Vein endothelial cell (primary cell): ENCODE results near the genes BMS1 and HNRNPF.

DNA sequence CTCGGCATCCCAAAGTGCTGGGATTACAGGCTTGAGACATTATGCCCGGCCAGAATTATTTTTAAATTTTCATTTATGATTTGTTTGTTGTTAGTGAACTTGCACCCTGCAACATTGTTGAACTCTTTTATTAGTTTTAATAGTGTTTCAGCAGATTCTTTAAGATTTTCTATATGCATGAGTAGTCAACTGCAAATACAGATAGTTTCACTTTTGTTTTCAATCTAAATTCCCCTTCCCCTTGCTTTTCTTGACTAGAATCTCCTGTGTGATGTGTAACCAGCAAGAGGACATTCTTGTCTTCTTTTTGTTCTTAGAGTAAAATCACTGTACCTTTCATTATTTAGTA is 27.9 kb downstream of the ZNF33A start:
- CAGE, long polyA plus RNA = no peak

GRCh38 chr10:42781696-42782284 is 805 bp upstream of the BMS1 start:
- CAGE, long polyA plus RNA = no peak

DNA sequence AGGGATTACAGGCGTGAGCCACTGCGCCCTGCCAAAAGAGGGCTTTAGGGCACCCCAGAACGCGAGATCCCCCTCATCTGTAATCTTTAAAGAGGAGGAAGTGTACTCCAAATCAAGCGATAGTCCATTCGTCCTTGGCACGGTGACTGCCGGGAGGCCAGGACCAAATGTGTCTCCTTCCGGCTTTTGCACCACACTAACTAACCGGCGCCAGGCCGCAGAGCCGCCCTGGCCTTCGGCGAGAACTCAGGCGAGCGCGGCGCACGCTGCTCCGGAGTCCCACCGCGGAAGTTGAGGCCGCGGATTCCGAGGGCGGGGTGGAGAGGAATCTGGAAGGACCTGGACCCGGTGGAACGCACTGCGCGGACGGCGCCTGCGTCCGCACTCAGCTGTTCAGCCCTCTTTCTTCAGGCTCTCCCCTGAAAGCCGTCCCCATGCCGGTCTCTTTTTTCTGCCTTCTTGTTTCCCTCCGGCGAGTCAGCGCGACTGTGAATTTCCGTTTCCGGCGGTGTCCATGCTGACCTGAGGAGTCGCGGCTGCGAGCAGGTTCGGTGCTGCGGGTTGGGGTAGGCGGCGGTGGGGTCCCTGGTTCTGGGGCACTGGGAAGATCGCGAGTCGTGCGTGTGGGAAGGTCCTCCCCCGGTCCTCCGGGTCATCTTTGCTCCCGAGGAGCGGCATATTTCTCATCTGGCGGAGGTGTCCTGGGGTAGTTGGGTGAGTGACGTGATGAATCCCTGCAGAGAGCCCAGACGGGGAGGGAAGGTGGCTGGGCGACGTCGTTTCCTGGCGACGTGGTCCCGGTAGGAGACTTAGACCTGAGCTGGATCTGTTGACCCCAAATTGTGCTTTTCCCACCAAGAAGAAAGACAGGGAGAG is at the start of gene BMS1:
Gene BMS1 (plus strand): TSS at position 511 of the 876 bp plus-strand sequence.
- CAGE, long polyA plus RNA = no peak

DNA sequence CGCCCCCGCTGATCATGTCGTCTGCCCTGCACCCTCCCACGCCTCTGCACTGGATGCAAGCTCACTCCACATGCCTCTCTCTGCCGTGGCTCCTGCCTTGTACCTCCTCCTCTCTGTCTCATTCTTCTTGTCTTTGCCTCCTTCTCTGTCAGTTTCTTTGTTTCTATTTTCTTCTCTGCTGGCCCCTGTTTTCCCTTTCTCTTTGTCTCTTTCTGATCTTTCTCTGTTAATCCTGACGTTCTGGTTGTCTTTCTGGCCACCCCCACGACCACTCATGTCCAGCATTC is 87.7 kb upstream of the RET start:
- CAGE, long polyA plus RNA = no peak

GRCh38 chr10:43026205-43027314 is 50.3 kb upstream of the RET start:
- CAGE, long polyA plus RNA = no peak

GRCh38 chr10:43053837-43054154 is 23.1 kb upstream of the RET start:
- CAGE, long polyA plus RNA = no peak

DNA sequence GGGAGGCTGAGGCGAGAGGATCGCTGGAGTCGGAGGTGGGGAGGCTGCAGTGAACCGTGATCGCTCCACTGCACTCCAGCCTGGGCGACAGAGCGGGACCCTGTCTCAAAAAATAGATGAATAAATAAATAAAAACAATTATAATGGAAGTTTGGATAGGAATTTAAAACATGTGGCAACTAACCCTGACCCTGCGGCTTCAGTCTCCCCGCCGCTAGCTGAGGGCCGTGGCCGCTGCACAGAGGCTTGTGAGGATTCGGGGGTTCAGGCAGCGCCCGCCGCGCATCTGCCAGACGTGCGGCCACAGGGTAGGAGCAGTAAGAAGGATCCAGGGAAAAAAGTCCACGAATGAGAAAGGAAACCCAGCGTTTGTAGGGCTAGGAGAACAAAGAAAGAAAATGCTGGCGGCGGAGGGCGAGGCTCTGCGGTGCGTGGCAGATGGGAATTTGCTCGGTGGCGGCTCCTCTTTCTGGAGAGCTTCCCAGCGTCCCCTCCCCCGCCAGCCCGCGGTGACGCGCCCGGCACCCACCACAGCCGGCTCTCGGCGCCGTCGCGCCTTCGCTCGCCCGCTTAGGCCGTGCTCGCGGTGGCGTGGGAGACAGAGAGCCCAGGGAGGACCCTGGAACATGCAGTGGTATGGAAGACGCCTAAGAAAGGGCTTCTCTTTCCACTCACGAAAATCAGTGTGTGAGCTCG is 772 bp upstream of the CSGALNACT2 start:
- CAGE, long polyA plus RNA = no peak

DNA sequence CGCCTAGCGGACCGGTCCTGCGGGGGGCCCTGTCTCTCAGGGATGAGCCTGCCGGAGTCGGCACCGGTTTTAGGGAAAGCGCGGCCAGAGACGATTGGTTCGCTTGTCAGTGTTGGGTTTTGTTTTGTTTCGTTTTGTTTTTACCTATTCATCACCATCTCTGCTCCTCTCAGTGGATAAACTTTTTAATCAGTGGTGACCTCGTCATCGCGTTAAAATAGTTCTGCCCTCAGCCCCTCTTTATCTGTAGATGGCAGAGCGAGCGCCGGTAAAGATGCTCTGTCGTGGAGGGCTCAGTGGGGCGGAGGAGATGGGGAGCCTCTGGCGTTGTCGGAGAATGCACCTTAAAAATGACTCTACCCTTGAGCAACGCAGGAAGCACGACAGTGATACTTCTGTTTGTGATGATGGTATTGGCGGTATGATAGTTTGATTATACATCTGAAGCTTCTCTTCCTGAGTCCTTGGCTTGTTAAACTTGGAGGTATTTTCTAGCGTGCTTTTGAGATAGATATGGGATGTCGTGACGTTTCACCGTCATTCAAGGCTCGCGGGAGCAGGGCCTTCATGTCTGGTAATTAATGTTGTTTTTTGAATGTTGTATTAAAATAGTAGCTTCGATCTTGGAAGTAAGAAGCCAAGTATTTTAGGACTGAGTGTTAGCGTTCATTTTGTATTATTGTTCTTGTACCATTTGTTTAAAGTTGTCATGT is 584 bp downstream of the CSGALNACT2 start:
- CAGE, long polyA plus RNA = no peak

GRCh38 chr10:43374765-43375043 is 3.3 kb downstream of the FXYD4 start:
- CAGE, long polyA plus RNA = no peak

GRCh38 chr10:43377181-43377713 is 5.8 kb downstream of the FXYD4 start:
- CAGE, long polyA plus RNA = no peak

DNA sequence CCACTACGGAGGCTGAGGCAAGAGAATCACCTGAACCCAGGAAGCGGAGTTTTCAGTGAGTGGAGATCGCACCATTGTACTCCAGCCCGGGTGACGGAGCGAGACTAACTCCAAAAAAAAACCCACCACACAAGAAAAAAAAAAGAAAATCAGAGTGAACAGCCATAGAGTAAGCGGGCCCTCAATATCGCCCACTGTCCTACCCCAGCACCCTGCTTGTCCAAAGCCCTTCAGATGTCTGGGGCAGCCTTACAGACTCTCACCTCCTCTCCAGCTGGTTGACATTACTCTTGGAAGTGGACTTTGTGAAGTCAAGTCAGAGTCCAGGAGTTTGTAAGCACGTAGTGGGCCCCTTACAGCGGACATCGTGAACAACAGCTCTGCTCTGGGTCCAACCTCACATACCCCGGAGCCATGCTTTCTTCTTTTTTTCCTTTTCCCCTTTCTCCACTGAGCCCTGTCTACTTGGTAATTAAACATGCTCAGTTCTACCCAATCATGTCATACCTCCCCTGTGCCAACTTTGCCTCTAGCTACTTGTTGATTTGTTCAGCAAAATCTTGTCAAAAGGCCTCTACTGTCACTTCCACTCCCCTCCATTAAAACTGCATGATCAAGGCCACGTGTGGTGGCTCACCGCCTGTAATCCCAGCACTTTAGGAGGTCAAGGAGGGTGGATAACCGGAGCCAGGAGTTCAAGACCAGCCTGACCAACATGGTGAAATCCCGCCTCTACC is 17.5 kb downstream of the HNRNPF start:
- CAGE, long polyA plus RNA = no peak

DNA sequence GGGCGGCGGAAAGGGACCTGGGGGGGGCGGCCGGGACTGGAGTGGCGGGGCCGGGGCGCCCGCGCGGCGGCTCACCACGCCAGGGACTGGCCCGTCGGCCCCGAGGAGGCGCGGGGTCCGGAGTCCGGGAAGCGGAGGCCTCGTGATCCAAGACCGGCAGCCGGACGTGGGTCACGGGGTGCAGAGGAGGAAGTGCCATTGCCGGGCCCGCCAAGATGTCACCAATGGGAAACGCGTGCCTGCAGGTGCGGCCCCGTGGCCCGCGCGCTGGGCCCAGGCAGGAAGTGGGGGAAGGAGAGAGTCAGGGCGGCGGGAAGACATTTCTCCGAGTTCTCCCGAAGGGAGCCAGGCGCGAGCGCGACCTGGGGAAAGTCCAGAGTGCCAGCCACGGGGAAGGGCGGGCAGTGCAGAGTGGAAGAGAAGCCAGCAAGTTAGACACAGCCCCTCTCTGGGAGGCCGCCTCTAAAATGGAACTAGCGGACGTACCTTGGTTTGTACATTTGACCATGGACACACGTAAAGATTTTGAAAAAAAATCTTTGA is 11.8 kb downstream of the HNRNPF start:
- CAGE, long polyA plus RNA = no peak

GRCh38 chr10:43398743-43399682 is 10.0 kb downstream of the HNRNPF start:
- CAGE, long polyA plus RNA = no peak

DNA sequence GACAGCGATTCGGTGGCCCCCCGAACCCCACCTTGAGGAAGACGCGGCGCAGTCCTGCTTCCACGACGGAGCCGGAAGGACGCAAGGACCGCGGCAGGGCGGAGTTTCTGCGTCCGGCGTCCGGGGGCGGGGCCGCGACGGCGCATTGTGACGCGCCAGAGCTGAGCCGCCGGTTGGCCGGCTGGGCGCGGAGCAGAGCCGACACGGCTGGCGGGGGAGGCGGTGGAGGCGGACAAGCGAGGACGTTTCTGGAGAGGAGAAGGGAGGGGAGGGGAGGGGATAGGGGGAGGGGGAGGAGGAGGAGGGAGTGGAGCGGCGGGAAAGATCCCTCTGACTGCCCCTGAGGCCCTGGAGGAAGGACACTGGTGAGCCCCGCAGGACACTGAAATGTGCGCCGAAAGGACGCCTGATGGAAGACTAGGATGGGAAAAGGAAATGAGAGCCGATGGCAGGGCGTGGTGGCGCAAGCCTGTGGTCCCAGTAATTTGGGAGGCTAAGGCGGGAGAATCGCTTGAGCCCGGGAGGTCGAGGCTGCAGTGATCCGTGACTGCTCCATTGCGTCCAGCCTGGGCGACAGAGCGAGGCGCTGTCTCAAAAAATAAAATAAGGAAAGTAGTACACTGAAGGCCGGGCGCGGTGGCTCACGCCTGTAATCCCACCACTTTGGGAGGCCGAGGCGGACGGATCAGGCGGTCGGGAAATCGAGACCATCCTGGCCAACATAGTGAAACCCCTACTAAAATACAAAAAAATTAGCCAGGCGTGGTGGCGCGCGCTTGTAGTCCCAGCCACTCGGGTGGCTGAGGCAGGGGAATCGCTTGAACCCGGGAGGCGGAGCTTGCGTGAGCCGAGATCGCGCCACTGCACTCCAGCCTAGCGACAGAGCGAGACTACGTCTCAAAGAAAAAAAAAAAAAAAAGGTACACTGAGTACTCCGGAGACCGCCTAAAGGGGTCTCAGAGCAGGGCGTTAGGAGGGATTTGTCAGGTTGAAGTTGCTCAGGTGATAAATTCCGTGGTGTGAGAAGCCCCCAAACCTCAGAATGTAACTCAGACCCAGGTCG is at the start of gene HNRNPF:
Gene HNRNPF (minus strand): TSS at position 87 of the 1,063 bp plus-strand sequence.
- CAGE, long polyA plus RNA = no peak

- CAGE, long polyA plus RNA = no peak
Measured at GRCh38 chr10:43420130-43421460, 11.6 kb upstream of the HNRNPF start.

DNA sequence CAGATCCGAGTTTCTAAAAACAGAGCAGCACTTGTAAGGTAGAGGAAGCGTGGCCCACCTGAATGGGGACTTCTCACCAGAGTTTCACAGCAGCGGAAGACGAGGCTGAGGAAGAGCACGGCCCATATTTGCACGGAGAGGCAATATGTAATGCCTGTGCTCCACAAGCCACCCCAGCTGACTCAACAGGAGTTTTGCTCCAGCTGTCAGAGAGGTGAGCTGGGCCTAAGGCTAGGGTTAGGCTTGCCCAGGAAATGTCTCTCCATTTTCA is 19.3 kb downstream of the ZNF487 start:
- CAGE, long polyA plus RNA = no peak

GRCh38 chr10:43689523-43689954 is 40.9 kb upstream of the ZNF32 start:
- CAGE, long polyA plus RNA = no peak

- CAGE, long polyA plus RNA = no peak
Measured at GRCh38 chr10:43707599-43708470, 59.2 kb upstream of the ZNF32 start.

DNA sequence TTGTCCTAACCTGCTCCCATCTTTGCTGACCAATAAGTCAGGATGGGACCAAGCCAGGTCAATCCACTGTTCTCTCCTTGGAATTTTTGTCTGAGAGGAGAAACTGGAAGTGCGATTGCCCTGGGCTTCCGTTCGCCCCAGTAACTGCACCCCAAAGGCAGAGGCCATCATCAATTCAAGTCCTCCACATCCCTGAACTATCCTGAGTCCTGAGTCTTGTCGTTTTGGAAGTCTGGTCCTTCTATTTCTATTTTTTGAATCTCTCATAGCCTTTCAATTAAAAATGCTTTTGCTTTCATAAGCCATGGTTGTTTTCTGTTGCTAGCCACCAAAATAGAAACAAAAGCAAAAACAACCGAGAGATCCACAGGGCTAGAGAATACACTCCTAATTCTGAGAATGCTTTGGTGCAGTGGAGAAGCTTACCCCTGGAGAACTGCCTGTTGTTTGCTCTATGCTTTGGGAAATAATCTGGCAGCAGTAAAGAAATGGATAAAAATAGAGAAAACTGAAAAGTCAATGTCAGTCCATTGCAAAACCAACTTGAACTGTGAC is 368.1 kb upstream of the ZNF32 start:
- CAGE, long polyA plus RNA = no peak

- CAGE, long polyA plus RNA = no peak
Measured at GRCh38 chr10:44827778-44828204, 83.3 kb upstream of the TMEM72 start.